Colic lymph node (tissue), 1 donor: ENCODE measurements around the gene SEC24B.

- PRO-cap, result no peak
Measured at GRCh38 chr4:108171830-108172870, 3.4 kb upstream of the LEF1 start.

DNA sequence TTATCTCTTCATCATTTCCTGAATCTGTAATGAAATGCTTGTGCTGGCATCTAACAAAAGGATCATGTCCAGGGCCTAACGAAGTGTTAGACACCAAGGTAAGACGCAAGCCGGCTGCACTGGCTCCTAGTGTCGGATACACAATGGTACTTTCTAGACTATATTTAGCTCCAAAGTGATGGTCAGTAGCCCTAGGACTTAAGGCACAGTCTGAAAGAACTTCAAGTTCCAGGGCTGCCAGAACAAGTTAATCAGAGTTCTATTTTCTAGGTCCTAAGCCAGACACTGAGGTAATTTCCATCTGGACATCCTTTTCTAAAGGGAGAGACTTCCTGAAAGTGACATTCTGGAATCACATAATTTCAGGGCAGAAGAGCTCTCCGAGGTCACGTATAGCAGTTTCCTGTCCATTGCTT is 118.1 kb downstream of the COL25A1 start:
- PRO-cap, result no peak

DNA sequence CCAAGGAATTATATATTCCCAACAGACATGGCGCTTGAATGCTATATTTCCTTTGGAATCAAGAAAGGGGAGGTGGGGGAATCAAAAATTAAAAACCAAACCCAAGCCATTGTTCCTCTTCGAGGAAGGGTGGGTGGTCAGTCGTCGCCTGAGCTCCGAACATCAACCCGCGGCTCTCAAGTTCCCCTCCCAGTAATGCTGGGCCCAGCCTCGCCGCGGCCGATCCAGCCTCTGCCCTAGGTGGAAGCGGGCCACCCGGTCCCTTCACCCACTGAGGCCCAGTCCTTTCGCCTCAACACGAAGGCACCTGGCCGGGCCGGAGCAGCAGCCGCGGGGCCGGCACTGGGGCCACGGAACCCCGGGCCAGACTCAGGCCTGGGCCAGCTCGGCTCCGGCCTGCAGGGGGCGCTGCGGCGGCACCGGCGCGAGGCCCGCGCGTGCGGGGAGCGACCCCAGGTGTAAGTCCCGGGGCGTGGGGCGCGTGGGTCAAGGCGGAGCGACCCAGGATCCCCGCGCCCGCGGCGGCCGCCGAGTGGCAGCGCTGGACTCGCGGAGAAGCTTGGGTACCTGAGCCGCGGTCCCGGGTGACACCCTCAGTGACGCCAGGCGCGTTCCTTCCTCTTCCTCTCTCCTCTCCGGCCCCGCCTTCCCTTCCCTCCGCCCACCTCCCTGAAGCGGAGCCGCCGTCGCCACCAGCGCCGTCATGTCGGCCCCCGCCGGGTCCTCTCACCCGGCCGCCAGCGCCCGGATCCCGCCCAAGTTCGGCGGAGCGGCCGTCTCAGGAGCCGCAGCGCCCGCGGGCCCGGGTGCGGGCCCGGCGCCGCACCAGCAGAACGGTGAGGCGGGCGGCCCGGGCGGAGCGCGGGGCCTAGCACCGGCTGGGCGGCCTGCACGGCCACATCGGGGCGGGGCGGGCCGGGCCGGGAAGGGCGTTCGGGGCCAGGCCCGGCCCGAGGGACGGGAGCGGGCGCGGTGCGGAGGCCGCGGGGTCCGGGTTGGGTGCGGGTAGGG is at the start of gene SEC24B:
TSS of gene SEC24B (plus strand) at position 649 of the 1,011 bp plus-strand sequence.
- PRO-cap, result unidirectional peak, plus-strand start at position 140 of the sequence; bidirectional peak, plus-strand start at position 461 of the sequence, minus-strand start at position 398 of the sequence; bidirectional peak, plus-strand start at position 672 of the sequence, minus-strand start at position 543 of the sequence

DNA sequence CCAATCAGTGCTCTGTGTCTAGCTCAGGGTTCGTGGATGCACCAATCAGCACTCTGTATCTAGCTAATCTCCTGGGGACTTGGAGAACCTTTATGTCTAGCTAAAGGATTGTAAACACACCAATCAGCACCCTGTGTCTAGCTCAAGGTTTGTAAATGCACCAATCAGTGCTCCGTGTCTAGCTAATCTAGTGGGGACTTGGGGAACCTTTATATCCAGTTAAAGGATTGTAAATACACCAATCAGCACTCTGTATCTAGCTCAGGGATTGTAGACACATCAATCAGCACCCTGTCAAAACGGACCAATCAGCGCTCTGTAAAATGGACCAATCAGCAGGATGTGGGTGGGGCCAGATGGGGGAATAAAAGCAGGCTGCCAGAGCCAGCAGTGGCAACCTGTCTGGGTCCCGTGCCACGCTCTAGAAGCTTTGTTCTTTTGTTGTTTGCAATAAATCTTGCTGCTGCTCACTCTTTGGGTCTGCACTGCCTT is 2.0 kb upstream of the MCUB start:
- PRO-cap, result unidirectional peak, plus-strand start at position 396 of the sequence

DNA sequence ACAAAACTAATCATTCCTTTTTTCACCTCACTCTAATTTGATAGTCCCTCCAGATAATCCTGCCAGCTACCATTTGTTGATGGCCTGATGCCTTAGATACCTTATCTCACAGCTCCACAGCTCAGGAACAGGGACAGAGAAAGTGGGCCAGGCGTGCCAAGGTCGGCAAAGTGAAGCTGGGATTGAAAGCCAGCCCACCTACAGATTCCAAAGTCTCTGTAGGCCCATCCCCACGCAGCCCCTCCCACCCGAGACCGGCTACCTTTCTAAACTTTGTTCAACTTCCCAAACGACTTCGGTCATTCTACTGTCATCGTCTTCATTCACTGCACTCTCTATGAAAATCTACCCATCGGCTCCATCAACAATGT is 1.6 kb downstream of the CASP6 start:
- PRO-cap, result no peak

DNA sequence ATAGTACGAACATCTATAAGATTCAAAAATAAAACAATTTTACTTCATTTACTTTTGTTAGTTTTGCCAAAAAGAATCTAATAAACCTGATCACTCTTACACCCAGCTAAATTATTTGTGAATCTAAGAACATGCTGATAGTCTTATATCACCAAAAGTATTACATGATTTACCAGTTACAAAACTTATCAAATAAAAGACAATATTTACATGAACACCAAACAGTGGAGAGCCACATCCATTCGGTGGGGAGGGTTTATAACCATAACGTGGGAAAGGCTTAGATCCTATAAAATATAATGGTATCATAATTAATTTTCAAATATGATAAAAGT is 11.4 kb downstream of the PLA2G12A start:
- PRO-cap, result no peak

- PRO-cap, result no peak
Measured at GRCh38 chr4:109721880-109722705, 7.8 kb downstream of the PLA2G12A start.

DNA sequence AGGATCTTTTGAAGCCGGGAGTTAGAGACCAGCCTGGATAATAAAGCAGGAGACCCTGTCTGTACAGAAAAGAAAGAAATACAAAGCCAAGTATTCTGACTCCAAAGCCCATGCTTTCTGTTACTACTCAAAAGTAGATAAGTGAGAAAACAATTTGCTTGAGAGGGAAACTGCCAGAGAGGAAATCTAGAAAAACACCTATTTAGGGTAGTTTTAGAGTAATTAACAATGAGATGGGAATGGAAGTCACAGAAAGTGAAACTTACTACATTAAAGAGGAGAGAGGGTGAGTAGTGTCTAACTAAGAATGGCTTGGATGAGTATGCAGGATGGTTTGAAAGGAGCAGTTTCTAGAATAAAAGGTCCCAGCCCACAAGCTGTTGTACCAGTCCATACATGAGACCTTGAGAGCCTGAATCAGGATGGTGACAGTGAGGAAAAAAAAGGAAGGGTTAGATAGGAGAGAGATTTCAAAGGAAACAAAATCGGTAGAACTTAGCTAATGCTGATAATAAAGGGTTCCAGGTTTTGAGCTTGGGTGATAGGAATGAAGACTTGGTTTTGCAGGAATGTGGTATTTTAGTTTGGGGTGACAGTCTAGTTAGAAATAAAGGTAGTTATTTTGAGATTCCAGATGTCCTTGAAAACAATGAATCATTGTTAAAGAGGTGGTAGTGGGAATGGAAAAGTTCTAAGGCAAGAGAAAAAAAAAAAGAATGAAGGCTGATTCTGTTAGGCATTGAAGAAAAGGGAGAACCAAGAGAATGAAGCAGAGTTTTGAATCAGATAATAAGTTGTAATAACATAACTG is 1.4 kb downstream of the GAR1 start:
- PRO-cap, result no peak

DNA sequence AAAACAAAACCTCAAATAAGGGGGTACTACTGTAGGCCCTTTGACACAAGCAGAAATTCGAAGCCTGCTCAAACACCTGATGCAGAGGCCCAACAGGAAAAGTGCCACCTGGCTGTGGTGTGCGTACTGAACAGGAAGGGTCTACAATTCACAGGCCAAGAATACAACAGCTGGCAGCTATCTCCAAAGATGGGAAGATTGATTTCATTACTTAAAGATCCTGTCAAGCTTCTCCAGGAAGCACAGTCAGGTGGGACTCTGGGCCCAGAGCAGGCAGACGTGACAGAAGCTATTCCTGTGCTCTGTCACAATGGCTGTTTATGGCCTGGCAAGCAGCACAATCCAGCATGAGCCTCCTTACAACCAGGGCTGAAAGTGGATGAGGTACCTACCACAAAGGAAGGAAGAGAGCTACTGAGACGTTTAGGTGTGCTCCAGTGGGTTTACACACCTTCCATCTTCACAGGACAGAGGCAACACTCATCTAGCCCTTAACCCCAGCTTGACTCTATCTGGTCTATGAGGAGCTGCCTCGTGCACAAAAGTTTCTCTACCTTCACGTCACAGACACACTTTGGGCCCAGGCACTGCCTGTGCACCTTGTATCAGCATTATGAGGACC is 26.4 kb downstream of the LRIT3 start:
- PRO-cap, result no peak

DNA sequence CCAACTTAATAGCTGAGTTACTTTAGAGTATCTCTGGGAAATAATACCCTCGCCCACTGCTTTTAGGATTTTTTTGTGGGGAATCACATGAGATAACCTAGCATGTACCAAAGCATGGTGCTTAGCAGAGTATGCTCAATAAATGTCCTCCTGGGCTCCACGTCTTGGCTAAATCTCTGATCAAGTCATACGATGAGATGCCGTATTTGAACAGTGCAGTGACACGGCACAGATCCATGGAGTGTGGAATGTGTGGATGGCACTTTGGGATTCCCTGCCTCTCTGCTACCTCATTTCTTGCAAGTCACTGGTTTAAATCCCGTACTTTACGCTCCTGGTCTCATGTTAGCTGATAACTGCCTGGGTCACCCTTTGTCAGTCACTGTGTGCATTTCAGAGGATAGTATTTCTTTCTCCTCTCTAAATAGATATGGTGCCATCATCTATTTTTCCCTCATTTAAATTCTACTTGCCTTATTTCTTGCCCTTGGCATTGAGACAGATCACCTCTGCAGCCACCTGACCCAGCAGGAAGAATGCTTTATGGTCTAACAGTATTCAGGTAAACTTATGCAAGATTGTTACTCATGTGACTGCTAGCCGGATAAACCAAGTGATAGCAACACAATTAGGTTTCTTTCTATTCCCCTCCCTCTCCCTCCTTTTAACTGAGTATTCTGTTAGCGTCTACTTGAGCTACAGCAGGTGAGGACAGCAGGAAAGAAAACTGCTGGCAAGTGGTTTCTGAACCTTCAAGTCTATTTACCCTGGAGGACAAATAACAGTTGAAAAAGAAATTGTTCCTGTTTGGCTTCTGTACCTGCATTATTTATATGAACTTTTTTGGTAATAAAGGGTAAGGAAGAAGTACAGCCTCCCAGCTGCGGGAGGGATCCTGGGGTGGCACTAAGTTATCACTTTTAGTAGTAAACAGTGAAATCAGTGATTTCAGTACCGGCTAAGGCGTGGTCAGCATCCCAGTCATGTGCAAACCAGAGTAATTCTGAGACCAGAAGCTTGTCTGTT is 2.9 kb downstream of the EGF start:
- PRO-cap, result no peak

DNA sequence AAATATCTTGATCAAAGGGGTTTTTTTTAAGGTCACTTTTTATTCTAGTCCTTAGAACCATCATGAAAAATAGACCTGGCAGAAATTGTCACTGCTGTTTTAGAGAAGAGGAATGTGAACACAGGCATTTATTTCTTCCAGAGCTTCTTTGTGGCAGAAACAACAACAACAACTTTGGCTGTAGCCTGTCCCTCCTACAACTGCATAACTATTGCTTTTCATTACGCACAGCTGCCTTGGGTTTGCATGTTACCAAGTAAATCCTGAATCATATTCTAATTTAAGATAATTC is 73.2 kb downstream of the EGF start:
- PRO-cap, result no peak

- PRO-cap, result no peak
Measured at GRCh38 chr4:110342371-110342732, 133.6 kb upstream of the ENPEP start.

GRCh38 chr4:110613960-110614494 is 8.8 kb downstream of the PITX2 start:
- PRO-cap, result no peak

DNA sequence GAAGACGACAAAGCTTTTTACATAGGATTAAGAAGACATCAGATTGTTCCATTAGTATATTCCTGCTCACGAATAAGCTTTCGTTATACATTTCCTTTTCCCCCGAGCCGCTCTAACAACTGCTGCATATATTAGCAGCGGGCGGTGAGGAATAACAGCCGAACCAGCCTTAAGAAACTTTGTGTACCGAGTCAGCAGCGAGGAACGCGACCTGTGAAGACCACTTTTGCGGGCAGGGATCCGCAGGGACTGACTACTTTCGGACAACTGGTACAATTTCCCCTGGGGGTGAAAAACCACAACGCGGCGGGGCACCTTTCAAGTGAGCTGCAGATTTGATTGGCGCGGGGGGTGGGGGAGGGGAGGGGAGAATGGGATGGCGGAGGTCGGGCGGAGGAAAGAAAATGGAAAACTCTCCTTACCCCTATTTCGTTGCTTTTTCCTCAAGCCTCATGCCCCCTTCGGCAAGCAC is 5.8 kb upstream of the PITX2 start:
- PRO-cap, result no peak

- PRO-cap, result no peak
Measured at GRCh38 chr4:110629331-110629805, 6.5 kb upstream of the PITX2 start.

DNA sequence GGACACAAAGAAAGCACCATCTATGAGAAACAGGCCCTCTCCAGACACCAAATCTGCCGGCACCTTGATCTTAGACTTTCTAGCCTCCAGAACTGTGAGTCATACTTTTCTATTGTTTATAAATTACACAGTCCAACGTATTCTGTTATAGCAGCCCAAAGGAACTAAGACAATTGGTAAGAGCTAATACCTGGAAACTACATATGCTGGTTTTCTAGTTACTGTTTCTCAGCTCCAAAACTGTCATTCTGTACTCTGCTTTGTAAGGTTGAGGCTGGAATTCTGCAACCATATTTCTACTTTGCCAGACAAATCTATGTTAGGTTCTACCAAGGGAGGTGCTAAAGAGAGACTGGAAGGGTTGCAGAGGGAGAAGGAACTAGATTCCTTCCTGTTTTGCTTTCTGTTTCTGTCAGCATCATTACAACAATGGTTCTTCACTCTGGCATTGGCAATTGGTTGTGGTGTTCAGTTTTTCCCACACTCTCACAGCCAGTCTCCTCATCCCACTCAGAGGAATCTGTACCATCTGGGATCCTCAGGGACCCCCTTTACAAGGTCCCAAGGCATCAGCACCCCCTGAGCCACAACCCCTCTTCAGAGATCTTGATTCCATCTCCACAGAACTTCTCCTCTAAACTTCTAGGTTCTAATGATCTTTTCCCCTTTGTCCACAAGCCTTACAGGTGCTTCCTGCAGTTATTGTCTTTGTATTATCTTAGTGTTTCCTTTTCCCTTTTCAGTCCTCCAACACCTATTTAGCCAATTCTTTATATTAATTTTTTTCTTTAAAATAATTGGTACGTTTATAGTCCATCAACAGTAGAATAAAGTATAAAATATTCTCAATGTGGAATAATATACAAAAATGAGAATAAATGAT is 35.5 kb upstream of the FAM241A start:
- PRO-cap, result no peak

GRCh38 chr4:112284869-112285351 is 794 bp downstream of the TIFA start:
- PRO-cap, result no peak

DNA sequence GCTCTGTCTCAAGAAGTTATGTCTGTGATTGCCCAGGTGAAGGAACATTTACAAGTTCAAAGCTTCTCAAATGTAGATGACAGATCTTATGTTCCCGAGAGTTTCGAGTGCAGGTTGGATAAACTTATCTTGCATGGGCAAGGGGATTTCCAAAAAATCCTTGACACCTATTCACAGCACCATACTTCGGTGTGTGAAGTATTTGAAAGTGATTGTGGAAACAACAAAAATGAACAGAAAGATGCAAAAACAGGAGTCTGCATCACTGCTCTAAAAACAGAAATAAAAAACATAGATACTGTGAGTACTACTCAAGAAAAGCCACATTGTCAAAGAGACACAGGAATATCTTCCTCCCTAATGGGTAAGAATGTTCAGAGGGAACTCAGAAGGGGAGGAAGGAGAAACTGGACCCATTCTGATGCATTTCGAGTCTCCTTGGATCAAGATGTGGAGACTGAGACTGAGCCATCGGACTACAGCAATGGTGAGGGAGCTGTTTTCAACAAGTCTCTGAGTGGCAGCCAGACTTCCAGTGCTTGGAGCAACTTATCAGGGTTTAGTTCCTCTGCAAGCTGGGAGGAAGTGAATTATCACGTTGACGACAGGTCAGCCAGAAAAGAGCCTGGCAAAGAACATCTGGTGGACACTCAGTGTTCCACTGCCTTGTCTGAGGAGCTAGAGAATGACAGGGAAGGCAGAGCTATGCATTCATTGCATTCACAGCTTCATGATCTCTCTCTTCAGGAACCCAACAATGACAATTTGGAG is 85.0 kb downstream of the NEUROG2 start:
- PRO-cap, result no peak

DNA sequence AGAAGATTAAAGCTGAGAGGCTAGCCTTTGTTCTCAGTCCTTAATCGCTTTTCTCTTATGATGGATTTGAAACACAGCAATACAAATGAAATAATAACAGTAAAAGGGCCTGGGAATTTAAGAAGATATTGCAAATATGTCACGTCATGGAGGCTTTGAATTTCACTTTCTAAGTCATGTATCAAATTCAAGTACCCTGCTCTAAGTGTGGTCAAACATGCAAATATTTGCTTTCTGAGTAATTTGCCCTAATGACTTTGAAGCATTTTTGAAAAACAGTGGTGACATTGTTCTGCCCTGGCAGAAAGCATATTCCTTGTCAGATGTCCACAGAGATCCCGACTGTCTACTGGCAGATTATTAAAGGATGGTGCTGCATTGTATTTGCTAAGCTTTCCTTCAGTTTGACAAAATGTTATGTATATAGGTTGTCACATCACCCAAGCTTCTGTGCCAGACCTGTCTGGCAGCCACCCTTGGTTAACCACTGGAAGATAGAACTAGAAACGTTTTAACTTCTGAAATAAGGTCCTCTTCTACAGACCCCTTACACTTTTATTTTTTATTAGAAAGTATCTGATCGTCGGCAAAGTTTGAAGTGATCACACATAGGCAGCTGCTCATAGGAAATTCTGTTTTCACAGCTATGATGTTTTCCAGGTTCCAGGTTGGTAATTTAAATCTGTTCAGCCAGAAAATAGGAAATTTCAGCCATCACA is 92.5 kb downstream of the ANK2 start:
- PRO-cap, result no peak

- PRO-cap, result no peak
Measured at GRCh38 chr4:113169413-113169671, 119.9 kb downstream of the ANK2 start.